Cytotoxic T cell (primary cell): ENCODE results near the gene AGAP4.

DNA sequence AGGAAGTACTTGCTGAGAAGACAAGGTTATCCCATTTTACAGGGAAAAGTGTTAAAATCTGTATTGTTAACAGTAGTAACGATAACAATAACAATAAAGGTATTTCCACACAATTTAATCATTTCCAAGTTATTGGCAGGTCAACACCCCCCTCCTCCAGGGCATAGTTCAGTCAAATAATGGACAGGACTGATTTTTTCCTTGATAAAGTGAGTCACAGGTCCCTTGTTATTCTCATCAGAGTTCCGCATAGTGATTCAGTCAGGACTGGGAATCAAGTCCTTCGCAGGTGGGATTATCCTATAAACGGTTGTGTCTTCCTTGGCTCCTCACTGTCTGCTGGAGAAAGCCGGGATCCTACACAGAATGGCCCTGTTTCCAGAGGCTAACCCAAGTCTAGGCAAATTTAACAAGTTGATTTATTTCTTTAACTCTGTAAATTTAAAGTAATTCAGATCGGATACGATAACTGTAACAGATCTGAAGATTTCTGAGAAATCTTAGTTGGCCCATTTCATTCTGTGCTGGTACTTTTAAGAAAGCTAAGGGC lies 2.6 kb downstream of the ALOX5 start:
- PRO-cap, 2 experiments: no peak in any of the 2 experiments

DNA sequence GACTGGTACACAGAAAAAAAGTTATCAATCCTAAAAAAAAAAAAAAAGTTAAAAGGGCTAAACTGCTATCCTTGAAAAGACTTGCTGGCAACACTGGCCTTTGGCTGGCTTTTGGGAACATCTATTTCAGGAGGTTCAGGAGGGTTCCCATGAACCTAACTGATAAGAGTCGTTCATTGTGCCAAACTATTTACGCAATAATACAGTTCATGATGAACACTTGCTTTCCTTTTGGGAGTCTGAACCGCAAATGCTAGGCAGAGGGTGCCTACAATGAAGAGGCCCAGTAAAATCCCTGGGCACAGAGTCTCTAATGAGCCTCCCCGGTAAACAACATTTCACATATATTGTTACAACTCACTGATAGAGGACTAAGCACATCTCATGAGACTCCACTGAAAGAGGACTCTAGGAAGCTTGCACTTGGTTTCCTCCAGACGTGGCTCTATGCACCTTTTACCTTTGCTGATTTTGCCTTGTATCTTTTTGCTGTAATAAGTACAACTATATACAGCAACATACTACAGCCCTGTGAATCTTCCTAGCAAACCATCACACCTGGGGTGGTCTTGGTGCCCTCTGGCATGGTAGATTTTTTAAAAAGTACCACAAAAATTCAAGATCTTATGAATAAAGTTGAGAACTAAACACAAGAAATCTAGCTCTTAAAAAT lies 45.0 kb downstream of the ZFAND4 start:
- PRO-cap, 2 experiments: no peak in any of the 2 experiments

GRCh38 chr10:45673260-45673592 lies 654 bp upstream of the ZFAND4 start:
- PRO-cap, 2 experiments: no peak in any of the 2 experiments

GRCh38 chr10:45847231-45847892 lies at the start of gene AGAP4:
AGAP4 (minus strand) TSS chr10:45847500.
- PRO-cap, 2 experiments: no peak in any of the 2 experiments

DNA sequence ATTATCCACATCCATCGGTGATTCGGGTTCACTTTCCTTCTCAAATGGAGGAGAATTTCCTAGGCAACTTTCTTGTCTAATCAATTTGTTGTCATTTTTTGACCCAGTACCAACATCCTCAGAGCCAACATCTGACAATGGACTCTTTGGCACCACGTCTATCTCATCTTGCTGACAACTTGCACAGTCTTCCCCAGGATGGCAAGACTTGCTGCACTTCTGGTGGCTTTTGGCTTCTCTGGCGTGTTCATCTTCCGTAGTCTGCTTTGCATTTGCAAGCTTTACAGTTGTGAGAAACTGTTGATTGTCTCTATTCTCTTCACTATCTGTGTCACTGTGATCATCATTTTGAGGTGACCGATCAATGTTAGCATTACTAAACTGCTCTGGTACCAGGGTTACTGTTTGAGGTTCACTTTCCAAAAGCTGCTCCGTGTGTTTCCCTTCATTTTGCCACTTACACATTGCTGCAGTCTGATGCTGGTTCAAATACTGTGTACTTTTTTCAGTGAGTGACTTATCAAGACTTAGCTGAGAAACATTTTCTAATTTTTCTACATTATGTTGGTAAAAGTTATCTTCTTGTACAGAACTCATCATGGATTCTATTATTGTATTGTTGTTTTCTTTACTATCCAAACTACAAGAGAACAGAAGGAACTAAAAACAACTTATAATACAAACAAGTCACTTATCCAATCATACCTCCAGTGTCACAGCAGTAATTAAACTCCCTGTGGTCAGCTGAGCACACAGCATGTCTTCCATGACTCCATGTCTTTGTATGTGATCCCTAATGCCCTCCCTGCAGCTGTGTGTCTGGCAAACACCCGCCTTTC lies 7.8 kb upstream of the TIMM23 start:
- PRO-cap, 2 experiments: no peak in any of the 2 experiments

- PRO-cap, 2 experiments: no peak in any of the 2 experiments
Observed at GRCh38 chr10:45998105-45998976, 26.1 kb downstream of the TIMM23 start.

- PRO-cap, 2 experiments: no peak in any of the 2 experiments
Observed at GRCh38 chr10:46309074-46309389, 22.2 kb downstream of the ANTXRL start.

DNA sequence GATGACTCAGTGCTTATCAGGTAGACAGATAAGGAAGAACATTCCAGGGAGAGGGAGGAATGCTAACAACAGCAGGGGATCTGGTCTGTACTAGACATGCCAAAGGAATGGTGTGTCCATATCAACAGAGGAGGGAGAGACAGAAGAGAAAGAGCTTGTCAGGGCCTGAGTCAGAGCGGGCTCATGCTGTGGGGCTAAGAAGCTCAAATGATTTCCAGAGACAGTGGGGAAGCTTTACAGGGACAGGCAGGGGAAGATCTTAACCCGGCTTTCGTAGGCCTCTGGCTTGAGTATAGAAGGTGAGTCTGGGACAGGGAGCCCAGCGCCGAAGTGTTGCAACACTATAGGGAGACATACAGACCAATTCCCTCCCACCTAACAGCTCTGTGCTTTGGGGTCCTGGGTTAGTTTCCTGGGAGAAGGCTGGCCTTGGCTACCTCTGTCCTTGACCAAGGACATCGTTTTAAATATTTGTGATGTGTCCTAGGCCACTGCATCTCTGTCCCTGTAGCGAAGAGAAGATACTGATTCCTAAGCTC lies 21.4 kb downstream of the ANXA8L1 start:
- PRO-cap, 2 experiments: no peak in any of the 2 experiments

DNA sequence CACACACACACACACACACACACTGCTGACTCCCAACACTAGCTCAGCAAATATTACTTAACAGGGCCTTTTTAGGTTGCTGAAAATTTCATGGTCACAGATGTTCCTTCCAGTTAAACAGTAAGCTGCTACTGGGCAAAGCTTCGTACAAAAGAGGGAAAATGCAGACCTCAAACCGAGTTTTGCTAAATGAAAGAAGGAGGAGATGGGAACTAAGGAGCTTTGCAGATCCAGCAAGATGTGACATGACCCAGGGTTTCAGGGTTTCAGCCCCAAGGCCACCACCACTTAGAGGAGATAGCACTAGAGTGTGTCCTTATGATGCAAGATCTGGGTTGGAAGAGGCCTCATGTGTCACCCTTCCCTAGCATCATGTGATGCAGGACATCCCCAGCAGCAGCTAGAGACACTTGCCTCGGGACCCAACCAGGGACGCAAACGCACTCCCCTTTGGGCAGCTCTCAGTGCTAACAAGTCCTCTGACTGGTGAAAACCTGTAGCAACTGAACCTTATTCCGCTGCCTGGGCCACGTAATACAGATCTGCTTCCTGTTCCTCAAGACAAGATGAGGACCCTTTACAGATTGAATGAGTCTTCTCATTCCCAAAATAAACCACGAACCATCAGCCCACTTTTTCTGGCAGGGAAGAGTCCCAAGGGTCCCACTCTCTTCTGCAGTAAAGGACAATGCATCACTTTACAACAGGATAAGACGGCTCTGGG lies 45.0 kb upstream of the GDF10 start:
- PRO-cap, 2 experiments: no peak in any of the 2 experiments

GRCh38 chr10:47256637-47257217 lies 43.3 kb upstream of the GDF10 start:
- PRO-cap, 2 experiments: no peak in any of the 2 experiments

GRCh38 chr10:47318905-47319270 lies 3.4 kb upstream of the GDF2 start:
- PRO-cap, 2 experiments: no peak in any of the 2 experiments

GRCh38 chr10:47330531-47331128 lies 8.4 kb downstream of the GDF2 start:
- PRO-cap, 2 experiments: no peak in any of the 2 experiments

GRCh38 chr10:47763610-47763803 lies 115 bp upstream of the SYT15B start:
- PRO-cap, 2 experiments: no peak in any of the 2 experiments

GRCh38 chr10:48318293-48319150 lies 12.0 kb downstream of the MAPK8 start:
- PRO-cap, 2 experiments: no peak in any of the 2 experiments

- PRO-cap, 2 experiments: no peak in any of the 2 experiments
Observed at GRCh38 chr10:48354101-48354778, 47.8 kb downstream of the MAPK8 start.

- PRO-cap, 2 experiments: no peak in any of the 2 experiments
Observed at GRCh38 chr10:48369972-48370820, 63.7 kb downstream of the MAPK8 start.

DNA sequence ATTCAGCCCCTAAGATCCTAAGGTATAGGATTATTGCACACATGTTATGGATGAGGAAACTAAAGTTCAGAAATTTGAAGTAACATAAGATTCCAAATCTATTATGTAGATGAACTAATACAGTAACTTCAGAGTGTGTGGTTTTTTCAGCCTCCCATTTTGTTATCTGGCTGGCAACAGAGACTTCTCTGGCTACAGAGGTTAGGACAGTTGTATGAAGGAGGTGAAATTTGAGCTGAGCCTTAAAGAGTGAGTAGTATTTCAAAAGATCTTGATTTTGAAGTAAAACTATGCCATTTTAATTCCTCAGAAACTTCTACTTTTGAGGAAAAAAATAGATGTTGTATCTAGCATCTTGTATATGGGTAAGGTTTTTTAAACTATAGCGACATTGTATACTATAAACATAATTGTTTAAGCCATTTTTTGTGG lies 125.5 kb downstream of the MAPK8 start:
- PRO-cap, 2 experiments: no peak in any of the 2 experiments

DNA sequence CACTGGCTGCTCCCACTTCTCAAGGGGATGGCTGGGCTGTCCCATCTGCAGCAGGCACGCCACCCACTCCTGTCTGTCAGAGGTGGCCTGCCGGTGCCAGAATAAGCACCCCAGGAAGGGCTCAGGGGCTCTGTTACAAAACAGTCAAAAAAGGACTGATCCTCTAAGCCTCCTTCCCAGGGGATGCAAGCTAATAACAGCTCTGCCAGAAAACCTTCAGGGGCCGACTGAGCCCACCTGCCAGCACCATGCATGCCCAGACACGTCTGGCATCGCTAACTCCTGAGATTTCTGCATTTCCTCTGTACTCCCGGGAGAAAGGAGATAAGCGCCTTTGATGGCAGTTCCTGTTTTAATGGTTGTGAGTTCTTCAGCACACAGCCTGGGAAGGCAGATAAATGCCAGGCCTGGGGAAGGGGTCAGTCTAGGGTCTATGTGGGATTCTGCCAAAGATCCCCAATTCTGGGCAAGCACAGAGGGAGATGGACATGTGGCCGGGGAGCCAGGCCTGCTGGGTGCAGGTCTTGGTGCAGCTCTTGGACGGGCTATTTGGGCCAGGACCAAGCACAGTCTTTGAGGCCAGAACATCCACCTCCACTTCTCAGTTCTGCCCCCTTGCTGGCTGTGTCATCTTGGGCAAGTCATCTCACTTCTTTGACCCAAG lies 128.4 kb downstream of the ARHGAP22 start:
- PRO-cap, 2 experiments: no peak in any of the 2 experiments

DNA sequence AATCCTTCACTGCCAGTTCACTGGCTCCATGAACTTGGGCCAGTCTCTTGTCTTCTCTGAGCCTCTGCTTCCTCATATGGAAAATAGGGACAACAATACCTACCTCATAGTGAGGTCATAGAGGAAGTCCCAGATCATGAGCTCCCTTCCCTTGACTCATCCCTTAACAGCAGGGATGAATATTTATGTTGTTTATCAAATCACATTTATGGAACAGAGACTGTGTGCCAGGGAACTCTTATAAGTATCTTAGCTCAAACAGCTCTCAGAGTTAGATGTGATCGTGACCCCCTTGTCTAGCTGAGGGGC lies 20.2 kb upstream of the ARHGAP22 start:
- PRO-cap, 2 experiments: no peak in any of the 2 experiments

DNA sequence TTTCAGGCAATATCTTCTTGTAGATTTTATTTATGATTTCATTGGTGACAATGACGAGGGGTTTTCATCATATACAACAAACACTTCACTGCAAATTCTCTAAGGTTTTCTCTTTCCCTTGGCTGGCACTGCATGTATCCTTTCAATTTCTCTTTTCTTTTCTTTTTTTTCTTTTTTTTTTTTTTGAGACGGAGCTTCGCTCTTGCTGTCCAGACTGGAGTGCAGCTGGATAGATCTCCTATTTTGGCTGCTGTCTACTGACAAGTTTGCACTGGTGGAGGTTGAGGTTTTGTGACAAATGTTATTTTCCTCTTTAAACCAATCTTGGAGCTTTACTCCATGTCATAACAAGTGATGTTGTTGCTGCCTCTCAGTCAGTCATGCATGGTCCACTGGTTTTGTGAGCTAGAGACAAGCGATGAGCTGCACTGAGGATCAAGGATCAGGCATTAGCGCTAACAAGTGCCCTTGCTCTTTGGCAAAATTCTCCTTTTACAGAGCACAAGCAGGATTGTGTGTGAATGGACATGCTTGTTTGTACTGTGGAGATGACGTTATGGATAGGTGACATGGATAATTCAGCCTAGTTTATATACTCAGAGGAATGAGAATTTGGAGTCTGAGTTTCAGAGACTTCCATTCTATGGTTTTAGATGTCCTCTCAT lies 836 bp upstream of the WDFY4 start:
- PRO-cap, 2 experiments: no peak in any of the 2 experiments